ENCODE measurements around a stretch of chr2.

DNA sequence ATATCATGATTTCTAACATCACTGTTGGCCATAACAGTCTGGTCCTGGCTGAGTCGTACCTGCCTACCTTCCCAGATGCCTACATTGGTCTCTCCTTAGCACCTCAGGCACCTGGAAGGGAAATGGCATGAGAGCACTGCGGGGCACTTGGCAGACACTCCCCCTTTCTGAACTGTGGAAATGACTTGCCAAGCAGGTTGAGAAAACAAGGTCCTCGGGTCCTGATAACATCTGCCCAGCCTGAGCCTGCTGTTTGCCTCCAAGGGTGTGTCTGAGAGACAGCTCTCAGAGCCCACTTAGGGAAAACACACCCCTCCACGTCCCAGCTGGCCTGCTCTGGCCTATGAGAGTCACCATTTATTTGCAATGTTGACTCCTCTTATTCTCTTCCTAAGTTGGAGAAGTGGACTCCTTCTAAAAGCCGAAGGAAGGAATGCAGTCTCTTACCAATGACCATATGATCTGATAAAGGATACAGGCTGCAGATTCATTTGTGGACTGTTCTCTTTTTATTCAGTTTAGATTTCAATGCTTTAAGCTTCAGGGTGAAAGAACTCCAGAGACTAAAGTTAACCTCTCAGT is 10.4 kb downstream of the FAM110C start:
- PRO-cap, result no peak

- PRO-cap, result no peak
Measured at GRCh38 chr2:69356-70169, 23.3 kb upstream of the FAM110C start.

- PRO-cap, result no peak
Measured at GRCh38 chr2:258630-259403, 5.0 kb downstream of the SH3YL1 start.

DNA sequence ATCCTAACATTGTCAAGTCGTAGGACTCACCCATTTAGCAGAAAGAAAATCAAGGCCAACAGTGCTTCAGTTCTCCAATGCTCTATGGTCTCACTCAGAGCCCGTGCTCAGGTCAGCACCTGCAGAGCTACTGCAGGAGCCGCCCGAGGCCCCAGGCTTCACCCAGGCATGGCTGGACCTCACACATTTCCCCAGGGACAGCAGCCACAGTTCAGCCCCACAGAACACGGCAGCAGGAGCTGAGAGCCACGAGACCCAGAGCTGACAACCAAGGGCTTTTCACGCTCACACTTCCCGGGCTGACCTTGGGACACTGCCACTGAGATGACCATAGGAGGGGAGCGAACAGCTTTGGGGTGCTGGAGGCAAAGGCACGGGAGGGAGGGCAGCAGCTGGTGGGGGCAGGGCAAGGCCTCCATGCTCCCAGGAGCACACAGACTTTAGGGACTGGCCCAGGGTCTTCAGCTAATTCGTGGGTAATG is 4.2 kb downstream of the TMEM18 start:
- PRO-cap, result no peak

DNA sequence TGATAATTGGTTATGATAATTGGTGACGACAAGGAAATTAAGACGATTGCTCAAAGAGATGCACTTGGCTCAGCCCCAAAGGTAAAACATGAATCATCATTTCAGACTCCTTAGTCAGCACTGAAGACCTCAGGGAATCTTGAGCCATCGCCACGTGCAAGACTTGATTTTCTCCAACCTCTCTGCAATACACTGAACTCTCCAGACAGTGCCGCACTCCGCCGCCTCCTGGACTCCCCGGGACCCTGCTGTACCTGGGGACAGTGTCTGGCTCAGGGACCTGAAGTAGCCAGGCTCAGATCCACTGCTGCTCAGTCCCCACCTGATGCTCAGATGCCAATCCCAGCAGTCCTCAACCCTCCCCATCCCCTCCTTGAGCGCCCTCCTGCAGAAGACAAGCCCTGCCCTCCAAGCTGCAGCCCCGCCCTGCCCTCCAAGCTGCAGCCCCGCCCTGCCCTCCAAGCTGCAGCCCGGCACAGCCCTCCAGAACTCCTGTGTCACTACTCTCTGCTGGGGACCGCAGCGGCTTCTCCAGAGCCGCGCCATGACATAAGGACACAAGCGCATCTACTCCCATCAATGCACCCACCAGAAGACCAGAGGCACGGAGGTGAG is 1.1 kb downstream of the TMEM18 start:
- PRO-cap, result no peak

GRCh38 chr2:868739-869861 is 81.5 kb upstream of the SNTG2 start:
- PRO-cap, result no peak

- PRO-cap, result no peak
Measured at GRCh38 chr2:1170122-1170811, 219.6 kb downstream of the SNTG2 start.

- PRO-cap, result unidirectional peak, plus-strand start at chr2:1227516
Measured at GRCh38 chr2:1227293-1227624, 186.0 kb upstream of the TPO start.

GRCh38 chr2:1366373-1366791 is 46.9 kb upstream of the TPO start:
- PRO-cap, result no peak

- PRO-cap, result no peak
Measured at GRCh38 chr2:1518273-1518854, 105.1 kb downstream of the TPO start.

DNA sequence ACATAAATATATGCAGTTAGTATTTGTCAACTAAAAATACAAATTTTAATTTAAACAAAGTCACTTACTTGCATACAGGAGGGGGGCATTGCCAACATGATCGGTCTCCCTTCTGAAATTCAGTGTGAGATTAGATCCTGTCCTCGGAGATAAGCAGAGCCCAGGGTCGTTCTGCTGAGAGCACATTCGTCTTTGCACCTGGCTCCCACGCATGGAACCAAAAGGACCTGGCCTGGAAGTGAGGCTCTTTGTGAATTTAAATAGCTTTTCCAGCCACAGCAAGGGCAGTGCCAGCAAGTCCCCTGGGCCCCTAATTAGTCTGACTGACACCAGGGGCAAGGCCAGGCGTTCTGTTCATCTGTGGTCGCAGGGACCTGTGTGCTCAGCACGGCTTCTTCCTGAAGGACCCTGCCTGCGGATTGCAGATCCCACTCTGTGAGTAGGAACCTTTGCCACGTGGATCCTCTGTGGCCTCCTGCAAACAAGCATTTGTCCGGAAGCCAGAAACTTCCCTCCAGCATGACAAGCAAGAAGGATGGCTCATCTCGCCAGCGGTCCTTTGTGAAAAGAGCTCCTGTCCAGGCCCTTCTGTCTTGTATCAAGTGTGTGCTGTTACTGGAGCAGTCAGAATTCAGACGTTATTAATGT is 128.6 kb downstream of the TPO start:
- PRO-cap, result no peak

- PRO-cap, result unidirectional peak, minus-strand start at chr2:1564437
Measured at GRCh38 chr2:1564294-1564797, 151.1 kb downstream of the TPO start.

GRCh38 chr2:1586941-1587490 is 157.3 kb downstream of the PXDN start:
- PRO-cap, result no peak

- PRO-cap, result no peak
Measured at GRCh38 chr2:1606434-1607424, 137.6 kb downstream of the PXDN start.

DNA sequence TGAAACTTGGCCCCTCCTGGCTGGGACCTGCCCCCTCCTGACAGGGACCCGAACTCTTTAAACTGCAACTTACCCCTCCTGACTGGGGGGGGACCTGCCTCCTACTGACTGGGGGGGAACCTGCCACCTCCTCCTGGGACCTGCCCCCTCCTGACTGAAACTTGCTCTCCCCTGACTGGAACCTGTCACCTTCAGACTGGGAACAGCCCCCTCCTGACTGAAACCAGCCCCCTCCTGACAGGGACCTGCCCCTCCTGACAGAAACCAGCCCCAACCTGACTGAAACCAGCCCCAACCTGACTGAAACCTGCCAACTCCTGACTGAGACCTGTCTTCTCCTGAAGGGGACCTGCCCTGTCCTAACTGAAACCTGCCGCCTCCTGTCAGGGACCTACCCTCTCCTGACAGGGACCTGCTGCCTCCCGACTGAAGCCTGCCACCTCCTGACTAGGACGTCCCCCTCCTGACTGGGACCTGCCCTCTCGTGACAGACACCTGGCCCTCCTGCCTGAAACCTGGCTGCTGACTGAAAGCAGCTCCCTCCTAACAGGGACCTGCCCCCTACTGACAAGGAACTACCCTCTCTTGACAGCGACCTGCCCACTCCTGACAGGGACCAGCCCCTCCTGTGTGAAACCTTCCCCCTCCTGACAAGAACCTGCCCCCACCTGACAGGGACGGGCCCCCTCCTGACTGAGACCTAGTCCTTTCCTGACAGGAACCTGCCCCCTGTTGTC is 87.1 kb downstream of the PXDN start:
- PRO-cap, result no peak

- PRO-cap, result no peak
Measured at GRCh38 chr2:1707633-1708582, 36.4 kb downstream of the PXDN start.

- PRO-cap, result no peak
Measured at GRCh38 chr2:1708583-1709202, 35.6 kb downstream of the PXDN start.

DNA sequence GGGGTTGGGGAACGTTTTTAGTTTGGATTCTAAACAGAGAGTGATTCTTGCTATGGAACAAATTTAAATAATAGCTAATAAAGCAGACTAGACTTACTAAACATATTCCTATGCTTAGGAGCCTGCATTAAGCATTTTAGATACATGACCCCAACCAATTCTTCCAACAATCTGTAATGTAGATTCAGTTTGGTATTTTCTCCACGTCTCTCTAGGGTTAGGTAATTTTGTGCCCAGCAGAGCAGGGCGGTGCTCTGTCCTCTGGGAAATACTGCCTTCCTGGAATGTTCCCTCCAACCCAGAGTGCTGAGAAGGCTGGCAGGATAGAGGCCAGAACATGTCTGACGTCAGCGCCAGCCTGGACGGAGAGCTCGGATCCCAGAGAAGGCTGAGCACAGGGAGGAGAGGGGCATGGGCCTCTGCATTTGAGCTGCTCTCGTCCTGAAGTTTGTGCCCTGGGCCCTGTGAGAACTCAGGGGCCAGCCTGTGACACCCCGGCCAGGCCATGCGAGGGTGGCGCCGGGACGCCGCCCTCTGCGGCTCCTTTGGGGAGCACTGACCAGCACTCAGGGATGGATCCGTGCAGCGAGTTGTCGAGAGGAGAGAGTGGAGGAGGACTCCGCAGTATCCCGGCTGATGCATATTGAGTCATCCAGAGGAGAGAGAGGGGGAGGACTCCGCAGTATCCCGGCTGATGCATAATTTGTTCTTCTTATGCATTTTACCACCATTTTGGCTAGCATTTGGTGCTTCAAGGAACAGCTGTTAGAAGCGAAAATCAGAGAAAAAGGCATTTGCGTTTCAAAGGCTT is 80.0 kb upstream of the PXDN start:
- PRO-cap, result unidirectional peak, plus-strand start at position 395 of the sequence

- PRO-cap, result no peak
Measured at GRCh38 chr2:1828443-1829084, 84.2 kb upstream of the PXDN start.

GRCh38 chr2:1842744-1843219 is 98.5 kb upstream of the PXDN start:
- PRO-cap, result no peak